ENCODE measurements around a stretch of chr20.

GRCh38 chr20:57425124-57426132, 34.2 kb downstream of the RBM38 start:
- PRO-cap, 3 experiments: no peak in any of the 3 experiments
- RAMPAGE, long total RNA: no peak
- RRBS, 2 experiments: no CpG with 5 or more reads among the region's 20 CpGs

DNA sequence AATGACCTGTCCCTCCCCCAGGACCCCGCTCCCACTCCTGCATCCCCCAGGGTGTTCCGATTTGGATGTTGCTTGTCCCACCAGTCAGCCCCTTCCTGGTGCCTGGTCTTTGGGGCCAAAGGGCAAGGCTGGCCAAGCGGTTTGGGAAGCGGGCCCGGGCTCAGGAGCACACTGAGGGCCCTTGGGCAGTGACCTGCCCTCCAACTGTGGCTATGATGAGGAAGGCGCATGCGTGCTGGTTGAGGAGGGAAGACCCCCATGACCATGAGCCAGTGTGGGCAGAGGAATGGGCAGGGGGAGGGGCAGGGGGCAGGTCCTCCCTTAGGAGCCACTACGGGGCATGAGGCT, 50.4 kb downstream of the RBM38 start:
- PRO-cap, 3 experiments: no peak in any of the 3 experiments
- RAMPAGE, long total RNA: no peak
- RRBS, 2 experiments: no CpG with 5 or more reads among the region's 8 CpGs

GRCh38 chr20:57480612-57481434, 44.1 kb downstream of the CTCFL start:
- PRO-cap, 3 experiments: no peak in any of the 3 experiments
- RAMPAGE, long total RNA: no peak
- RRBS, 2 experiments: 30 to 62% methylated on average over 1 to 3 of the region's 21 CpGs

DNA sequence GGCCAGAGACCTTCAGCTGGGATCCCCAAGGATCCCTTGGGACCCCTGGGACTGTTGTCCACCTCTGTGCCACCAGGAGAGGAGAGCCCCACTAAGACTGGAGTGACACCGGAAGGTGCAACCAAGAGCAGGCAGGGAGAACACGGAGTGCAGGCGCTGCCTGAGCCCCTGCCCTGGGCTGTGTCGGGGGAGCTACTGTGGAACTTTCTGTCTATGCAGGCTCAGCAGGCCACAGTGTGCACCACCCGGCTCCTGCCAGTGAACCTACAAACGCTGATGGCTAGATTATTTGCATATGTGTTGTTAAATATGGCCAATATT, 43.5 kb downstream of the CTCFL start:
- PRO-cap, 3 experiments: no peak in any of the 3 experiments
- RAMPAGE, long total RNA: no peak
- RRBS, 2 experiments: 92% methylated on average over 2 of the region's 6 CpGs; no CpG with 5 or more reads in 1 of the 2 experiments

DNA sequence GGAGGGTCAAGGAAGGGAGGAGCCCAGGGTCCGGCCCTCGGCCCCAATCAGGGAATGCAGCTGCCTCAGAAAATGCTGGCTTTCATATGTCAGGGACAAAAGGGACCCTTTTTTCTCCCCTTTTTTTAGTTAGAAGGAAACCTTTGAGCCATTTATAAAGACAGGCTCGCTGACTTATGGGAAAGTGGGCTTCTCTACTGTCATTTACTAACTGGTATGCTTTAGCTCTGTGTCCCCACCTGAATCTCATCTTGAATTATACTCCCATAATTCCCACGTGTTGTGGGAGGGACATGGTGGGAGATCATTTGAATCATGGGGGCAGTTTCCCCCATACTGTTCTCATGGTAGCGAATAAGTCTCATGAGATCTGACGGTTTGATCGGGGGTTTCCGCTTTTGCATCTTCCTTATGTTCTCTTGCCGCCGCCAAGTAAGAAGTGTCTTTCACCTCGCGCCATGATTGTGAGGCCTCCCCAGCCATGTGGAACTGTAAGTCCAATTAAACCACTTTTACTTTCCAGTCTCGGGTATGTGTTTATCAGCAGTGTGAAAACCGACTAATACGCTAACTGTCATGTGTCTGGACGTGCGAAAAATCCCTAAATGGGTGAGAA, 41.8 kb downstream of the CTCFL start:
- PRO-cap, 3 experiments: no peak in any of the 3 experiments
- RAMPAGE, long total RNA: no peak
- RRBS, 2 experiments: no CpG with 5 or more reads among the region's 17 CpGs

DNA sequence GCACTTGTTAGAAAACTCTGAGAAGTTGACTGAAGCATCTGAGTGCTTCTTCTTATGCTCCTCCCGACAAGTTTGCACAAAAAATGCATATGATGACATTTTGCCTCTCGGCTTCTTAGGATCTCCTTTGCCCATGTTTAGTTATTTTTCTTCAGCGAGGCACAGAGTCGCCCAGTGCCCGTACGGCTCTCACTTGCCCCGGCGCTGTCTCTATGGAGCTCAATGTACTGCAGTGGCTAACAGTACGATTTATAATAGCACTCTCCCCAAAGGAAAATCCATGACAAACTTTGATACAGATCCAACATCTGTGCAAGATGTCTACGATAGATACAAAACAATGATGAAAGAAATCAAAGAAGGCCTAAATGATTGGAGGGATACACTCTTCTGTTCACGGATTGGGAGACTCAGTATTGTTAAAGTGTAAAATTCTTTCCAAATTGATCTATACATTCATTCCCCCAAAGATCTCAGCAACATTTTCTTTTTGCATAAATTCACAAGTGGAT, 36.0 kb downstream of the CTCFL start:
- PRO-cap, 3 experiments: peak in 1 of 3 experiments; most common minus-strand start position 232 of the sequence (in 1)
- RAMPAGE, long total RNA: no peak
- RRBS, 2 experiments: no CpG with 5 or more reads among the region's 11 CpGs

- PRO-cap, 3 experiments: no peak in any of the 3 experiments
- RAMPAGE, long total RNA: no peak
- RRBS, 2 experiments: no CpG with 5 or more reads among the region's 4 CpGs
Observed at GRCh38 chr20:57559903-57560361, 978 bp upstream of the PCK1 start.

GRCh38 chr20:57566371-57567157, 5.7 kb downstream of the PCK1 start:
- PRO-cap, 3 experiments: no peak in any of the 3 experiments
- RAMPAGE, long total RNA: no peak
- RRBS, 2 experiments: no CpG with 5 or more reads among the region's 7 CpGs

DNA sequence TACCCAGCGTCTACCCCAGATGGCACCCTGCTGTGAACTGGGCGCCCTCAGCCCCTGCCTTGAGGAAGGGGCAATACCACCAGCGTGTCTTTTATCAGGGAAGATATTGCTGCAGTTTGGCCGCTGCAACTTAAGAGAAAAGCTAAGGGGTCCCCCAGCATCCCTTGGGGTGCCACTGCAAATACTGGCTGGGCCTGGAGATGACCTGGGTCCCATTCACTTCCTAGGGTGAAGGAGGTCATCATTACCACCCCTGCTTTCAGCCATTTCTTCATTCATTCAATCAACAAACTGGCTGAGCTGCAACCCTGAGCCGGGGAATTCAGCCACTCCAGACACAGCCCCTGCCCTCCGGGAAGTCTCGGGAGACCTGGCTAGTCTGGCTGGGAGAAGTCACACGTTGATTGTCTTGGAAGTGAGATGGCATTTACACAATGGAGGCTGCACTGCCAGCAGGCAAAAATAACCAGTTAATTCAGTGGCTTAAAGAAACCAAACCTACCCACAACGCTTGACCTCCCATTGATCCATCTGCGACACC, 1.9 kb upstream of the PMEPA1 start:
- PRO-cap, 3 experiments: no peak in any of the 3 experiments
- RAMPAGE, long total RNA: no peak
- RRBS, 2 experiments: no CpG with 5 or more reads among the region's 10 CpGs

DNA sequence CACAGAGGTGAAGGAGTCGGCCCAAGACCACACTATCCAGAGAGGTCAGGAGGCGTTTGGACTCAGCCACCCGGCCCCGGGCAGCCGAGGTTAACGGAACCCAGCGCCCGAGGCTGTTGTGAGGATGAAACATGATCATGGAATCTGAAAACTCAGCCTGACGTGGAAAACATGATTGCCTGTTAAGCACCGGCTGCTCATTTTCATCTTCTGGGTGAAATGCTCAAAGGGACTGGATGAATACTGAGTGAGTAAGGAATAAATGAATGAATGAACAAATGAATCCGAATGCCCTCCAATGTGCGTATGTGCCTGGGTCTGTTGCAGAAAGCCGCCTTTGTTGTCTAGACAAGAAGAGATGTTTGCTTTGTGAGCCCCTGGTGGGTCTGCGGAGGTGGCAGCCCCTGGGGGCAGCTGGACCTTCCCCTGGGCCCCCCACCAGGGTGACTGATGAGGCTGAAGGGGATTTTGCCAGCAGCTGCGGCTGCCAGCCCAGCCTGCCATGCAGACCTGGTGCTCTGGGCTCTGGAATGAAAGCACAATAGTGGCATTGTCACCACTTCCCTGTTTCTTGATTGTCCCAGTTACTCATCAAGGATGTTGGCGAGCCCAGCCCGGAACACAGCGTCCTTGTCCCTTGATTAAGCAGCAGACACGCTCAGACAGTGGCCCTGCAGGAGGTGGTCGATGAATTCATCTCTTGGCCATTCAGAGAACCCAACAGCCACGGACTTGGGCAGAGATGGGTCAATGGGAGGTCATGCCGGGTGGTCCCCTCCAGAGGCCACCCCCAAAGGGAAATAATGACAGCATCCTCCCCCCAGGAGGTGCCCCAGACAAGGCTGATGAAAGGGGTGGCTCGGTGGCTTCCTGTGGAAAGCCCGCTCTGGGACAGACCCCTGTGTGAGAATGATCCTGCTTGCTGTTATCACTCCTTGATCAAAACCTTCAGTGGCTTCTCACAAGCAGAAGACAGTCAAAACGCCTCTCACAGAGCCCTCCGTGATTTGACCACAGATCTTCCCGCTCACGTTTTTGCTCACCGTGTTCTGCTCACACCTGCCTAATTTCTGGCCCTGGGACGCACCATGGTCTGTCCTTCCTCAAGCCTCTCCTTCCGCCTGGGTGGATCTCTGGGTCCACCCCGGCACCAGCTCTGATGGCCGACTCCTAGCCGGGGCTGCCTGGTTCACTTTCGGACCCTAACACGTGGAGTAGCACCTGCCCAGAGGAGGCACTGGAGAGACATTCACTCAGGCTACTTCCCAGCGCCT, 133.1 kb upstream of the C20orf85 start:
- PRO-cap, 3 experiments: peak in 1 of 3 experiments; most common minus-strand start position 118 of the sequence (in 1)
- RAMPAGE, long total RNA: no peak
- RRBS, 2 experiments: 12 to 33% methylated on average over 7 to 10 of the region's 37 CpGs

DNA sequence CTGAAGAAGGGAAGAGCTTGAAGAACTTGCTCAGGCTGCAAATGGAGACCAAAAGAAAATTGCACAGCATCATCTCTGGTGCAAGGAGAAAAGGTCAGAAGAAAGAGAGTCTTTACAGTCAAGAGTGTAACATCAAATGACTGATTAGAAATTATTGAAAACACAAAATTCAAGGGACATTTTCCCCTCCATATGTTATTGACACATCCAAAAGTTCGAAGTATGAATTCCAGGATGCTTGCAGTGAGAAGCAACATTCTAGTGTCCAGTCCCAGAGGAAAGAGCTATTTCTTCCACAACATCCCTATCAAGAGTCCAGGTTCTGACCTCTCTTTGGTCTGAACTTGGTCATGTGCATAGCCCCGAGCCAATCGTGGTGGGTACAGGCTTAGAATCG, 53.0 kb upstream of the C20orf85 start:
- PRO-cap, 3 experiments: no peak in any of the 3 experiments
- RAMPAGE, long total RNA: no peak
- RRBS, 2 experiments: no CpG with 5 or more reads among the region's 4 CpGs

DNA sequence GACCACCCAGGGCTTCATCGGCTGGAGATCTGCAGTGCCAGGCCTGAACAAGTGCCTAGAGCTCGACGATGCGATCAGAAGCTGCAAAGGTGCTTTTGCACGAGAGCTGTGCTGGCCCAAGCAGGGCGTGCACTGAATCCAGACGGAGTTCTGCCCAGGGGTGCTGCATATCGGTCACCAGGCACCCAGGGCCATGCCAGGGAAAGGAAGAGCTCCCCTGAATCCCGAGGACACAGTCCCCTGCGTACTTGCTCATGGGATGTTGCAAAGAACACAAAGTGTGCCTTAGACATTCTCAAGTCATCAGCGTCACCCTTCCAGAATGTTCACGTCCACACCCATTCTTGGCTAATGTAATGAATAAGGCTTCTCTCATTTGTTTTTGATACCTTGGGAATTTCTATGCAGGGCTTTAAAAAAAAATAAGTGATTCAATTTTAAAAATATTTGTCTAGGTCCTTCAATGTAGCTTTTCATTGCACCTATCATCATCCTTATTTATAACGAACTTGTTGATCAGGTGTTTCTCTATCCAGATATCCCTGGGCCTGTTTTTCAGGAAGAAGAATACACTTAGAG, 10.1 kb downstream of the C20orf85 start:
- PRO-cap, 3 experiments: no peak in any of the 3 experiments
- RAMPAGE, long total RNA: no peak
- RRBS, 2 experiments: no CpG with 5 or more reads among the region's 13 CpGs

- PRO-cap, 3 experiments: peak in 3 of 3 experiments; most common minus-strand start chr20:58309428 (in 2)
- RAMPAGE, long total RNA: start-site peak on the minus strand at chr20:58309423-58309454, 39 and 7 reads in 2 replicates
- RRBS, 2 experiments: no CpG with 5 or more reads among the region's 45 CpGs
Observed at GRCh38 chr20:58308659-58309601, 585 bp upstream of the RAB22A start.

DNA sequence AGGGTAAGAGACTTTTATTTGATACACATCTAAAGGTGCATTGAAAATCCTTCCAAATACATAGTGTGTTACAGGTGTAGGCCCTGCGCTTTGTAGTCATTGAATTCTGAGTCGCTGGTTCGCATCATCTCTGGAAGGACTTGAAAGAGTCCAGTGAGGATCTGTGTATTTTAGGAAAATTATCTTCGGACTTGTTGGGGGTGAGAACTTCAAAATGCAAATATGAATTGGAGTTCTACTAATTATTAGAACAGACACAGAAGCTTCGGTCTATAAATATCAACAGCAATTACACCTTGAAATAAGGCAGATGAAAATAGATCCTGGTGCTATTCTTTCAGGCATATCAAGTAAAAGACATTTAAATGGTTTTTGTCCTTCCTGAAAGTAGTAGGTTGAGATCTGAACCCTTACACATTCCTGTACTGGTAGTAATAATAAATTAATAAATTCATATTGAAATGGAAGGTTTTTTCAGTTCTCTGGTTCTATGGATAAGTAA, 1.7 kb downstream of the RAB22A start:
- PRO-cap, 3 experiments: no peak in any of the 3 experiments
- RAMPAGE, long total RNA: no peak
- RRBS, 2 experiments: no CpG with 5 or more reads among the region's 5 CpGs

- PRO-cap, 3 experiments: peak in 3 of 3 experiments; most common minus-strand start chr20:58389000 (in 2)
- RAMPAGE, long total RNA: no peak
- RRBS, 2 experiments: no CpG with 5 or more reads among the region's 9 CpGs
Observed at GRCh38 chr20:58388801-58389044, 306 bp upstream of the VAPB start.

DNA sequence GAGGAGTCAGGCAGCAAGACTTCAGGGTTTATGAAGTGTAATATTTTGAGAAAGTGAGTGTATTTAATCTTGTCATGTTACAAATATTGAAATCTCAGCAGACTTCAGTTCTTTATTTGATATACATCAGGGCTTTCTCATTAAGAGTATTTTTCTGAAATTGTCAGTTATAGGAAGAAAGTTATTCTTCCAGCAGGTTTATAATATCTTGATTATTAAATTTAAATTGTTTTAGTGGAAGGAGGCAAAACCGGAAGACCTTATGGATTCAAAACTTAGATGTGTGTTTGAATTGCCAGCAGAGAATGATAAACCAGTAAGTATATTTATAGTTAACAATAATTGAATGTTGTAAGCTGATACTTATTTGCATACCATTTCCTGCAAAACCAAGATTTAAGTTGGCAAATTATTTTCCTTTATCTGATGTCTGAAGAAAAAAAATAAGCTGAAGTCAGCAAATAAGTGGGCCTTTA, 49.7 kb downstream of the VAPB start:
- PRO-cap, 3 experiments: no peak in any of the 3 experiments
- RAMPAGE, long total RNA: no peak
- RRBS, 2 experiments: no CpG with 5 or more reads among the region's 1 CpG

GRCh38 chr20:58652924-58653235, 1.8 kb downstream of the STX16 start:
- PRO-cap, 3 experiments: no peak in any of the 3 experiments
- RAMPAGE, long total RNA: no peak
- RRBS, 2 experiments: no CpG with 5 or more reads among the region's 4 CpGs

GRCh38 chr20:58855959-58856438, 35.2 kb upstream of the GNAS start:
- PRO-cap, 3 experiments: no peak in any of the 3 experiments
- RAMPAGE, long total RNA: no peak
- RRBS, 2 experiments: 35 to 43% methylated on average over 17 of the region's 31 CpGs

GRCh38 chr20:58887057-58887323, 4.2 kb upstream of the GNAS start:
- PRO-cap, 3 experiments: no peak in any of the 3 experiments
- RAMPAGE, long total RNA: no peak

- PRO-cap, 3 experiments: no peak in any of the 3 experiments
- RAMPAGE, long total RNA: no peak
- RRBS, 2 experiments: 20 to 27% methylated on average over 7 to 11 of the region's 54 CpGs
Observed at GRCh38 chr20:58889737-58890233, 1.4 kb upstream of the GNAS start.